Diencephalon (tissue), 2 donors: ENCODE data around the gene GNG11.

DNA sequence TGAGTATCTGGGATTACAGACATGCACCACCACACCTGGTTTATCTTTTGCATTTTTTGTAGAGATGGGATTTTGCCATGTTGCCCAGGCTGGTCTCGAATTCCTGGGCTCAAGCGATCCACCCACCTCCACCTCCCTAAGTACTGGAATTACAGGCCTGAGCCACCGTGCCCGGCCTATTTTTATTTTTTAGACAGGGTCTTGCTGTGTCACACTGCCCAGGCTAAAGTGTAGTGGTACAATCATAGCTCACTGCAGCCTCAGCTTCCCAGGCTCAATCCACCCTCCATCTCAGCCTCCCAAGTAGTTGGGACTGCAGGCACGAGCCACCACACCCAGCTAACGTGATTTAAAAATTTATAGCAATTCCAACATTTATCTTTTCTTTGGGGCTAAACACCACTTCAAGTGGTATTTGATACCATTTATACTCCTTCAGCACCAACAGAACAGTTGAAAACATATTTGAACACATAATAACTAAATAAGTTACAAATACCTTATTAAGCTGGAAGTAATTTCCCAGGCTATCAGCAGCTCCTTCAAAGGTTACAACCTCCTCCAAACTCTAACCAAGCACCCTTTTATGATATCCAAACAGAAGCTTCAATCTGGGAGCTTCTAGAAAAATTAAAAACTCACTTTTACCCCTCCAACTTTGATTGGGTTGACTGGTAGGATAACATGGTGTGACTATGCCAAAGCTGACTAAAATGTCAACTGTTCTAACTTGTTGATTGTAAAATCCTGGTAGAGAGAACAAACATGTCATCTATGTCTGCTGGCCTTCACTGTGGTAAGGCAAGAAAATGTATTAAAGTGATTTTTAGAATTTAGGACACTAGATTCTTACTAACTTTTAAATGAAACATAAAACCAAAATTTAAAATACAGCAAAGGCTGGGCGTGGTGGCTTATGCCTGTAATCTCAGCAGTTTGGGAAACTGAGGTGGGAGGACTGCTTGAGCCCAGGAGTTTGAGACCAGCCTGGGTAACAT, 29.9 kb downstream of the RBM48 start:
- RAMPAGE, long total RNA: no peak

DNA sequence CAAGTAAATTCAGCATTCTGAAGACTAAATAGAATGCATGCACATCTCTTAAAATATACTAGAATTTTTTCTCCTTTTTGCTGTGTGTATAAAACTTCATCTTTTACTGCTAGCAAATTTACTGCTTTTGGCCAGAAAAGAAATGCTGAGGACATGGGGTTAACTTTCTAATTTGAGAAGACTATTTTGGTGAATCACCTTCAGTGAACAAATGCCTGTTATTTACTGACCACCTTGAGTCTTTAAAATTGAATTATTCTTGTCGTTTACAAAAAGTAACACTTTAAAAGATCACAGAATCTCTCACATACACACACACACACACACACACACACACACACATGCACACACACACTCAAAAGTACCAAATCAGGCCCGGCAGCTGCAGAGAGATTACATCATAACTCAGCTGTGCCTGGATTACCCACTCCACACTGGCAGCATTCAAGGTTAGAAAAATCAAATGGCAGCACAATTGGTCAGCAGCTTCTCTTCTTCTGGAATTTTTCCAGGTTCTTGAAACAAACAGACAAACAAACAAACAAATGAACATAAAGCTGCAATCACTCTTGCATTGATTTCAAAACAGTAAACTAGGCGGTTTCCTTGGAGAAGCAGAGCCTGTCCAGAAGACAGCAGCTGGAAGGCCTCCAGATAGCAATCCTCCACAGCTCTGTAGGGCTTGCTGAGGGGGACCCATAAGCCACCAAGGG, 24.4 kb upstream of the FAM133B start:
- RAMPAGE, long total RNA: no peak

- RAMPAGE, long total RNA: no peak
Measured at GRCh38 chr7:92634026-92634647, 43.9 kb upstream of the FAM133B start.

DNA sequence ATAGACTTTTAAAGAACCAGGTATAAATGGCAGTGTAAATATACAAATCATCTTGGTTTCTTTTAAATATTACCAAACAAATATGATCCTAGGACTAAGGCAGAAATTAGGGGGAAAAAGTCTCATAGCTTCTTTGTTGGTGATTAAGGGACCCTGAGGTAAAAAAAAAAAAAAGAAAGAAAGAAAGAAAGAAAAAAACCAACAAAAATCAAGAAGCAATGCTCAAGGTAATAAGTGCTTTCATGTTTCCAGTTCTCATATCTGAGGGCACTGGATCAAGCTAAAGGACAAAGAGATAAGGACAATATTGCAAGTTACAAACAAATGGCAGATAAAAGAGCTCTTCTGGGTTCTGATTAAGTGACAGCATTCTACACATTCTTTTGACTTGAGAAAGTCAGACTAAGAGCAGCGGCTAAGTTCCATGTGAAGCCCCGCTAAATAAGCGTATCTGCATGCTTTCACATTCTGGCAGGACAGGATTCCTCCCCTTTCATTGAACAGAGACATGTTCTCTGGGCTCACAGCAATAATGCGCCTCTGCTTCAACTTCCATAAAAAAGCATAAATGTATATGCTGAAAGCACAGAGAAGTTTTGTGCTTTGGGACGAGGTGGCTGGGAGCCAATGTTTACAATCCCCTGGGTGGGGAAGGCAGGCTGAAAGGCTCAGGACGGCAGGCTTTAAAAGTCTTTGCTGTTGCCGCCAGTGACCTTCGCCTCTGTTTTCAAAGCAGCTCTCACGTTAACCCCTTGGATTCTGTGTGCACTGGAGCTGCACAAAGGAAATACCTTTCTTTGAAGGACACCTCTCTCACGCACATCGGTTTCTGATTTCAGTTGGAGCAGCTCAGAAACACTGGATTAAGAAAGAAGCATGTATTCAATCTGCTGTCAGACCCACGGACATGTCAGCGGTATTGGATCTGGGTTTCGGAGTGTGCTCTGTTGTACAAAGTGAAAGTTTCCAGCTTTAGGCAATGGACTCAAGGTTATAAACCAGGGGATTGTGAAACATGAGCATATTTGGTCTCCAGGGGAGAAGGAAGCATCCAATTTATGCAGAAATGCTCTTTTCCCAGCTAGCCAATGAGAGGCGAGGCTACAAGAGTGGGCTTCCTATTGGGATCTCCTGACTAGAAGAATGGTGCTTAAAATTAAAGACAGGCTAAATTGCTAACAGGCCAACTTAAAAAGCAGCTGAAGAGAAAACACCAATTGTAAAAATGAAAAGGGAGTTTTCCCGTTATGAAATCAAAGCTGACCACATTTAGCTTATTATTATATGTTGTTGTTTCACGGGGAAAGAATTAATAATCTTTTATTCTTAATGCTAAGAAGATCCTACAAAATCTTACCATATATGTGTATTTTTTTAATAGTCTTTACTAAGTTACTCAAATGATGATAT, 105.4 kb upstream of the FAM133B start:
- RAMPAGE, long total RNA: no peak

- RAMPAGE, long total RNA: no peak
Measured at GRCh38 chr7:93145210-93146527, 2.5 kb downstream of the SAMD9L start.

GRCh38 chr7:93766349-93766603, 124.3 kb downstream of the TFPI2 start:
- RAMPAGE, long total RNA: no peak

DNA sequence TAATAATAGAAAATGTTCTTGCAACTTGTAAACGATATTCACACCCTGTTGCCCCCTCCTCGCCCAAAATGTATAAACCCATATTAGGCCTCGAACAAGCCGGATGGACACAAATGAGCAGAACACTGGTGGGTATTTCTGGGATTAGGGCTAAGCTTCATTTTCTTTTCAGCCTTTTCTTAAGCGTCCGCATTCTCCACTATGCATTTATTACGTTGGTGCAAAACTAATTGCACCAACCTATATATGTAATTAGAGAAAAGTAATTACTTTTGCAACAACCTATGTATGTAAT, 332 bp upstream of the GNG11 start:
- RAMPAGE, long total RNA: no peak

- RAMPAGE, long total RNA: start-site peak on the plus strand at chr7:93921725-93922117, 927 and 702 reads in 2 replicates
Measured at GRCh38 chr7:93921551-93922745, at the start of gene GNG11. Gene GNG11, plus strand, starts transcription at chr7:93921735.

GRCh38 chr7:93944688-93945107, 23.2 kb downstream of the GNG11 start:
- RAMPAGE, long total RNA: no peak

GRCh38 chr7:94176830-94177685, 172.9 kb upstream of the BET1 start:
- RAMPAGE, long total RNA: no peak

- RAMPAGE, long total RNA: no peak
Measured at GRCh38 chr7:94395982-94397262, 1.7 kb downstream of the COL1A2 start.

GRCh38 chr7:94706018-94706406, 50.1 kb upstream of the SGCE start:
- RAMPAGE, long total RNA: no peak

DNA sequence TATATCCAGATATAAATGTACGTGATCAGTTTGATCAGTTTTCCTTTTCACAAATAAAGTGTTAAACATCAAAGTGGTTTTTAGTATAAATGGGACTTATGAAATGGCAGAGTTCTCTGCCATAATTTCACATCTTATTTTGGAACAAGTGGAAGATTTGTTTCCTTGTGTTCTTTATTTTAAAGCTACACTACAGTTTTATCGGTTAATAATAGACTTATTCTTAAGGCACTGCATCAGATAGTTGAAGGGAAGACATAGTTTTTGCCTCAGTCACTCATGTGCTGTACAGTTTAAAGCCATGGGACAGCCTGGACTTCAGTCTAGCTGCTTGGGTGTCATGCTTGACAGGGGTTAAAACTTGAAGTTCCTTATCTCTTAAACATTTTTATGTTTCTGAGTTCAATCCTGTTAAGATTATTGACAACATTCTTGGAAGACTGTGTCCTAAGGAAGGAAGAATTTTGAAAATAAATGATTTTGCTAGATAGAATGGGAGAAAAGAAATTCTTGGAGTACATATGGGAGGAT, 49.6 kb downstream of the PPP1R9A start:
- RAMPAGE, long total RNA: no peak

GRCh38 chr7:95435489-95435692, 563 bp upstream of the PON2 start:
- RAMPAGE, long total RNA: no peak

DNA sequence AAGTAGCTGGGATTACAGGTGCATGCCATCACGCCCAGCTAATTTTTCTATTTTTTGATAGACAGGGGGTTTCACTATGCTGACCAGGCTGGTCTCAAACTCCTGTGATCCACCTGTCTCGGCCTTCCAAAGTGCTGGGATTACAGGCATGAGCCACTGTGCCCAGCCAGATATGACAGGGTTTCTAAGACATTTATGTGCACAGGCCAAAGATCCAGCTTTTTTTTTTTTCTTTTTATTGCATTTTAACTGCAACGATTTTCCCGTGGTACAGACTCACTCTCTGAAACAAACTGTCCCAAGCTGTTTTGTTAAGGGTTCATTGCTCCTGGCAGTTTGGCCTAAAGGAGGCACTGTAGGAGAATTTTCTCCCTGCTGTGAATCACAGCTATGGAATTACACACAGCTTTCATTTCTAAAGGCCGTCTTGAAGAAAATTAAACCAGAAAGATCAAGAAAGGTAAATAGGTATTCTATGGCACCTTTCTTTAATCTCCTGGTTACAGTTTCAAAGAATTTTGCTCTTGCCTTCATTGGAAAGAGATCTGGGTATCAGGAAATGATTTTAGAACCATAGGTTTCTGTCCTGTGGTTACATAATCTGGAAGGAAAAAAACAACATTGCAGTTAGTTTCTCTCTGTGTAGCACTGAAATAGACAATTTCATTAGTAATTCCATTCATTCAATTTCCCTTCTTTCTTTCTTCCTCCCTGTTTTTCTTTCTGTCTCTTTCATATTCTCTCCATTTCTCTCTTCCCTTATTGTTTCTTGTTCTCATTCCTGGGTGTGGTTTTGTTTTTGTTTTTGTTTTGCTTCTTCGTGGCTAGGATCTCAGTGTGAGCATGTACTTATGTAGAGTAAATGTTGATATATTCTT, 51.3 kb downstream of the PDK4 start:
- RAMPAGE, long total RNA: no peak

DNA sequence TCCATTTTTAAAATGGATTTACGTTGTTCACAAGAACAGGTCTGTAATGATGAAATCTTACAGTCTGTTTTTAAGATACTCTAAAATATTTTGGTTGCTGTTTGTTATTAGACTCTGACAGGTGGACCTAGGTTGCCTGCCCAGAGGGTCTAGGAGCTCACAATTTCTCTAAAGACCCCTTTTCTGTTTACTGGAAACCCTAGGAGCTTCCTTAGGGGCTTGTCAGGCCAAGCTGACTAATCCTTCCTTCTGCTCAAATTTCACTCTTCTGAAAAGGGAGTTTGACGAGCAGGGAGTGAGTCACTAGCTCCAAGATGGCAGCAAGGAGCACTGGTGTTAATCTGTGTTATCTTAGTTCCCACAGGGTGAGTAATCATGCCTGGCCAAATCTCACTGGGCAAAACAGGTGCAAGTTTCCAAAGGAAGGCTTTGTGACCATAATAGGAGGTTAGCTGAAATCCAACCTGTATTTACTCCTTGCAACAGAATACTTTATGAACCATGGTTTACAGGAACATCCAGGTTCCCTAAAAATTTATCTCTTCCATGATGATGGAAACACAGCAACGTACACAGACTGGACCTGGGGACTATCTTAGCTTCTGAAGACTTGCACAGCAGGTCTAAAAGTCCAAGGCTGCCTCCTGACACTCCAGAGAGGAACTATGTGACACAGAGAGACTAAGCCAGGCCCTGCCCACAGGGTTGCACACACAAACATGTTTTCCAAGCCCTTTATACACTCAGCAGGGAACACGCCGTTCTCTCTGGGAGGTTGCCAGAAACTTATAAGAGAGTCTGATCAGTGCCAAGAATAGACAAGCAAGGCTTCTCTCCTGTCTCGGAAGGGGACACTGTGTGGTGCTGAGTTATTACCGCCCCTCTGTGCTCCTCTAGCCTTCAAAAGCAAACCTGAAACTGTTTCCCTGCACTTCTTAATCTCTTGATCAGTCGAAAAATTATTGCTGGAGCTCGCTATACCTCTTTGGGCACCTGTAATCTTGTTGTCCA, 46.4 kb downstream of the PDK4 start:
- RAMPAGE, long total RNA: no peak

DNA sequence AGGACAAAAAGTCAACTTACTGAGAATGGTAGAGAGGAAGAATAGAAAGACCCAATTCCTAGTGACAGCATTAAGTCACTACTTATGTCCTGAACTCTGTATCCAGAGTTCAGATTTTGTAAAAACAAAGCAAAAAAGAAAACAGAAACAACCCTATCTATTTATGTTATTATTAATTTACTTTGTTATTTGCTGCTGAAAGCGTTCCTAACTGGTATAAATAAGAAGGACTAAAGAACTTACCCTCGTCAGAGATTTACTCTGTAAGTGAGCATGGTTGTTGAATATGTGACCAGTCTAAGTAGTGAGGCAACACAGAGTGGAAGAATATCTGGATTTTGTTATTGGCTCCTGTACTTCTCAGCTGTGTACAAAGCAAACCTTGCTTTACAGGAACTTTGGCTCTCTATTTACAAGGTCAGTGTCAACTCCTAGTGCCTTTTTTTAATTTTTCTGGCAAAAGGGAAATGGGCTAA, 35.8 kb downstream of the PDK4 start:
- RAMPAGE, long total RNA: no peak

DNA sequence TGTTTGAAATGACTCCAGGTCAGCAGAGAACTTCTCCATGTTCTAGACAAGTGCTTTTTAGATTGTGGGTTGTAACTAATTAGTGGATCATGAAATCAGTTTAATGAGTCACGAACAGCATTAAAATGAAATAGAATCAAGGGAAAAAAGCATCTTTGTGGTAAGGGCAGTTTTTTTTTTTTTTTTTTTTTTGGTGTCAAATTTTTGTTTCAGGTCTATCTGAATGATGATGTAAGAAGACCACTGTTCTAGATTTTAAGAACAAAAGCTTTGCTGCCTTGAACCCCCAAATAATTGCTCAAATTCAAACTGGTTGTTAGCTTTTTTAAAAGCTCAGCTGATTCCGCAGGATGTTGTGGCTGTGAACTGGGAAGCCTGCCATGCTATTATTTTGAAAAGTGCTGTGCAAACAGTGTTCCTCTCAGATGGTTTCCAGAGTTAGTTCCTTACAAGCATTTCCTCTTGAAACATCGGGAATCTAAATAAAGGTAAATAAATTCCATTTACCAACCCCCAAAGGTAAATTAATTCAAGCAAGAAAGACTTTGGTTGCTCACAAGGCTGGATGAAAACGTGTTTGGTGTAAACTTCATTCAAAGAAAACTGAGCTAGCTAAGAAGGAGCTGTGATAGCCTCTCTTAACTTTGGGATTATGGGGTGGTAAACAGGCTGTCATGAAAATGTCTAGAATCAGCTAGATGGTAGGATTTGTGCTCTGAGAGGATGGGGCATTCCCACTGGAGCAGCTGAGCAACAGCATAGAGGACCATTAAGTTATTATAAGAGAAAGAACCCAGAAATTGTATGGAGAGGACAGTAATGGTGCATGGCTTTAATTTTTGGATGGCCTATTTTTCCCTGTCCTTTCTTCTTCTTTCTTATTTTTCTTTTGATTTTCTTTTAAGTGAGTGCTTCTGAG, 13.3 kb upstream of the PDK4 start:
- RAMPAGE, long total RNA: no peak

DNA sequence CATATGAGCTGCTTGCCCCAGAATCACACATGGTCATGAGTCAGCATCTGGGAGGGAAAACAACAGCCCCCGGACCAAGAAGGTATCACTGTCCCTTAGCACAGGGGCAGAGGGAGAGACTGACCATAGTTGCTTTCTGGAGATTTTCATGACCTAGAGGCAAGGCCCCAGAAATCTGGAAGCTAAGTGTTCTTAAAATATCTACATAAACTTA, 86.7 kb upstream of the PDK4 start:
- RAMPAGE, long total RNA: no peak

- RAMPAGE, long total RNA: no peak
Measured at GRCh38 chr7:95683917-95684537, 87.7 kb upstream of the PDK4 start.